Left ventricle myocardium (tissue), 1 donor: Measurements from ENCODE around the gene PDCD4.

DNA sequence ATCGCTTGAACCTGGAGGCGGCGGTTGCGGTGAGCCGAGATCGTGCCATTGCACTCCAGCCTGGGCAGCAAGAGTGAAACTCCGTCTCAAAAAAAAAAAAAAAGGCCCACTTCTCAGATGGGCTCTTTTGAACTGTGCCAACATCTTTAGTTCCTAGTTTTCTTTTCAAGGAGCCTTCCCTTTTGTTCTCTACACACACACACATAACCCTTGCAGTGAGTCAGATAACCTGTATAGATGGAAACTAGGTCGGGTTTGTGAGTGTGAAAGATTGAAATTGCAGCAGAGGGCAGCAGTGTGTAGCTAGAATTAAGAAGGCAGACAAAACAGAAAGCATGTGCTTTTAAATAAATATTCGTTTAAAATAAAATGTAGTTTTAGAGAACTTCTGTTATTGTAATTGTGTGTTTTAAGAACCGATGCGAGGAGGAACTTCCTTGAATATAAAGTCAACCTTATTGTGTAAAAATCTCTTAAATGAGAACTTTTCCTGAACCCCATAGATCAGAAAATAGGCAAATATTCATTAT lies 1.4 kb upstream of the SMNDC1 start:
- PRO-cap = no peak

DNA sequence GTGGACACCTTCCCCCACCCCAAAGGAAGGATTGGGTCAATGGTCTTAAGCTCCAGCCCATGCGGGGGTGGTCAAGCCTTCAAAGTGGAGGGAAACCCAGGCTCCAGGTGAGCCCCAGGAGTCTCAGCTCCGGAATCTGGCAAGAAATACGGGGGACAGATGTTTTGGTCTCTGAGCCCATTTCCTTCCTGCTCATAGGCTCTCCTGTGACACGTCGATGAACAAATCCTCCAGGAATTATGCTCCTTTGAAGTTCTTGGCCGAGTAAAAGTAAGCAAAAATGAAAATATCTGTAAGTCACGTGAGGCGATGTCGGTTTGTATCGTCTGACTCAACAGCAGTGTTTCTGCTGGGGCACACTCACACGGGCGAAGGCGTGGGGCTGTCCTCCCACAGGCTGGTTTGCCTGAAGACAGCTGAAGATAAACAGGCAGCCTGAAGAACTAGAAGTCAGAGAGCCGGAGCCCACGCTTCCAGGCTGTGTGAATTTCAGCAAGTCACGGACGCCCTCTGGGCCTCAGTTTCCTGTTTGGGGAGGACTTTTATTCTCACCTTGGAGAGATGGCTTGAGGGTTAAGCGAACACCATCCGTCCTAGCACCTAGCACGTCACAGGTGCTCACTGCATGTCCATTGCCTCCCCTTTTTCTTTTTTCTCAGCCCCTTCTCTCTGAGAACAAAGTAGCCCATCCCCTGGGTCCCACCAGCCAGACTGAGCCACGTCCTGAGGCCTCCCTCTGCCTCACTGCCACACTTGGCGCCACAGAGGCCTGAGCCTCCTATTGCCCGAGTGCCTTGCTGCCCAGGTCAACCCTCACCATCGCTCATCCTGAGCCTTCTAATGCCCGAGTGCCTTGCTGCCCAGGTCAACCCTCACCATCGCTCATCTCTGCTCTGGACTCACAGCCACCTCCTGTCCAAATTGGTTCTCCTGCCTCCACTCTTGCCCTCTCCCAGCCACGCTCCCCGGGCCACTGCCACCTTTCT lies 52.8 kb upstream of the SMNDC1 start:
- PRO-cap = no peak

GRCh38 chr10:110420759-110421106 lies 77.0 kb upstream of the DUSP5 start:
- PRO-cap = no peak

- PRO-cap = no peak
These were observed 6.5 kb upstream of the DUSP5 start for GRCh38 chr10:110491255-110491597.

GRCh38 chr10:110492611-110492969 lies 5.1 kb upstream of the DUSP5 start:
- PRO-cap = no peak

- PRO-cap = no peak
These were observed 640 bp downstream of the DUSP5 start for GRCh38 chr10:110498048-110499046.

DNA sequence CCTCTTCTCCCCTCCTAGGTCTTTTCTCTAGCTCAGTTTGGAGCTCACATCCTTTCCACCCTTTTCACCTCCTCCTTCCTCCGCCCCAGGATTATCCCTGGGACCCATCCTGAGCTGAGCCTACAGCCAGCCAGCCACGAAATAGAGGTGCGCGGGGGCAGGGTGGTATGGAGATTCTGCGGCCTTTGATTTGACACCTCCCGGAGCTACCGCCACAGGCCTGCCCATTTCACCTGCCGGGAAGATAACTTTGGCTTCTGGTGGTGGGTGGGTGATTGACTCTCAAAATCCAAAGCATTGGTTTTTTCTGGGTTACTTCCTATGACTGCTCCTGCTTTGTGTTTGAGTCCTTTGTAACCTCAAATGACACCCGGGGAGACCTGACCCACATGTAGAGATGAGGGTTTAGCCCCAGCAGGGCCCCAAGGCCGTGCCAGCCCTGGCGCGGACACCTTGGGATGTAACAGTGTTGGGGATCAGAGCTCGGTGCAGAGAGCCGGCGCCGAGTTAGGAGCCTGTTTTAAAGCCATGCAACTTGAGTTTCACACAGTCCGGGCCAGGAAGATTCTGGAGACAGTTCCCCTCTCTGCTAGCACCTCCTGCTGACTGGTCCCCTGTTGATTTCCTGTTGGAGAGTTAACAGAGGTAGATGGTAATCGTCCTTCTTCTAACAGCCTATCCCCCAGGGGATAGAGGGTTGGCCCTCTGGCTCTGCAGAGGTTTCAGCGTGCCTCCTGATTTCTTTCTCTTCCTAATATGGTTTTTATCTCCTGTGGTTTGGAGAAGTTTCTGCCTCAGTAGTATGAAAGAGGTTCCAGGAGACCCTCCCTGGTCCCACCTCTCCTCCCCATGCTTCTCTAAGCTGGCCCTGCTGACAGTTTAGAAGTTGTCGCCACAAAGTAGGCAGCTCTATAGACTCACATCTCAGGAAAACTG lies 1.6 kb downstream of the DUSP5 start:
- PRO-cap = bidirectional peak, plus-strand start at position 547 of the sequence, minus-strand start at position 527 of the sequence; unidirectional peak, minus-strand start at position 611 of the sequence

DNA sequence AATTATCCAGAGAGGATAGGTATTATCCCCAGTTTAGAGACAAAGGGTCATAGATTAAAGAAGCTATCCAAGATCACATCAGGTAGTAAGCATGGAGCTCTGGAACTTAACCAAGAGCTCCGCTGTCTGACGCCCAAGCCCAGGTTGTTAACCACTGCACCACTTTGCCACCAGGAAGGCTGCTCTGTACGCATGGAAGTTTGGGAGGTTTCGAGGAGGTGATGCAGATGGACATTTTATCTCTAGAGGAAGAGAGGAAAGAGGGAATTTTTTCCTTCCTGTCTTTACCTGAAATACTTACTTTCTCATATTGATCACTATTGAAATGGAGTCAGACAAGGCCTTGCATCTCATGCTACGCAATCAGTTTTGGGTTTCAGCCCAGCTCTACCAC lies 7.1 kb downstream of the DUSP5 start:
- PRO-cap = no peak

- PRO-cap = no peak
These were observed 10.6 kb downstream of the DUSP5 start for GRCh38 chr10:110508145-110508941.

DNA sequence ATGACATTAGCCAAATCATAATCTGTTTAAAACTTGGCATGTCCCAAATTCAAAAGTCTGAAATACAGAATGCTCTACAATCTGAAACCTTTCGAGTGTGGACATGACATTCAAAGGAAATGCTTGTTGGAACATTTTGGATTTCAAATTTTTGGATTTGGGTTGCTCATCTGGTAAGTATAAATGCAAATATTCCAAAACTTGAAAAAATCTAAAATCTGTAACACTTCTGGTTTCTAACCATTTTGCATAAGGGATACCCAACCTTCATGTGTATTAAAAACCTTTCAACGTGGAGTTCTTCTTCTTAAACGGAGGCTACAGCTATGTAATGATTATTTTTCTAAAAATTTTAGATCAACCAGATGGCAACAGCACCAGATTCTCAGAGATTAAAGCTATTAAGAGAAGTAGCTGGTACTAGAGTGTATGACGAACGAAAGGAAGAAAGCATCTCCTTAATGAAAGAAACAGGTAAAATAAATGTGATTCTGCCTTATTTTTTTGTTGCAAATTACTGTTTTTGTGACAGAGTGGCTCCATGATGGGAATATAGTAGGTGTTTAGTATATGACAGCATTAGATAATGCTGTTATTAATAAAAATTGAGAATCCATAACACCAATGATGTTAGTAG lies 13.2 kb downstream of the SMC3 start:
- PRO-cap = no peak

GRCh38 chr10:110636605-110637557 lies 7.3 kb upstream of the RBM20 start:
- PRO-cap = bidirectional peak, plus-strand start at chr10:110637071, minus-strand start at chr10:110636987

- PRO-cap = no peak
These were observed 2.3 kb downstream of the RBM20 start for GRCh38 chr10:110646372-110646911.

DNA sequence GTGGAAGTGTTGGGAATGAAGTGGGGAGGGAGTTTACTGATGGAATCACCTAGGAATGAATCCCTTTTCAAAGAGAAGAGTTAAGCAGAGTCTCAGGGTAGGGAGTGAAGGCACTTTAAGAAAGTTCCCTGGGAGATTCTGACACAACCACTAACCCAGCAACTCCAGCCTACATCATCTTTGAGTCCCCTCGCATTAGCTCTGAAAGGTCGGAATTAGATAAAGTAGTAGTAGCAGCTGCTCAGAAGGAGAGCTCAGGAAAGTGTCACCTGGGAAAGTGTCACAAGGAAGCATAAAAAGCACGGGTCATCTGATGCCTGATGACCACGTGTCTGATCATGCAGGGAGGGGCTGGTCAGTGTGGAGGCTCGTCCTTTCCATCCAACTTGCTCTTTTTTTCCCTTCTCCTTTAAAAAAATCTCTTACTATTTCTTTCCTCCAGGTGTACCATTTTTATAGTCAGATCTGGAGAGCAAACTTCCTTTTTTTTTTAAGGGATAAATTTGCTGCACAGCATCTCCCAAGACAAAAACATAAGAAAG lies 47.1 kb upstream of the PDCD4 start:
- PRO-cap = no peak

DNA sequence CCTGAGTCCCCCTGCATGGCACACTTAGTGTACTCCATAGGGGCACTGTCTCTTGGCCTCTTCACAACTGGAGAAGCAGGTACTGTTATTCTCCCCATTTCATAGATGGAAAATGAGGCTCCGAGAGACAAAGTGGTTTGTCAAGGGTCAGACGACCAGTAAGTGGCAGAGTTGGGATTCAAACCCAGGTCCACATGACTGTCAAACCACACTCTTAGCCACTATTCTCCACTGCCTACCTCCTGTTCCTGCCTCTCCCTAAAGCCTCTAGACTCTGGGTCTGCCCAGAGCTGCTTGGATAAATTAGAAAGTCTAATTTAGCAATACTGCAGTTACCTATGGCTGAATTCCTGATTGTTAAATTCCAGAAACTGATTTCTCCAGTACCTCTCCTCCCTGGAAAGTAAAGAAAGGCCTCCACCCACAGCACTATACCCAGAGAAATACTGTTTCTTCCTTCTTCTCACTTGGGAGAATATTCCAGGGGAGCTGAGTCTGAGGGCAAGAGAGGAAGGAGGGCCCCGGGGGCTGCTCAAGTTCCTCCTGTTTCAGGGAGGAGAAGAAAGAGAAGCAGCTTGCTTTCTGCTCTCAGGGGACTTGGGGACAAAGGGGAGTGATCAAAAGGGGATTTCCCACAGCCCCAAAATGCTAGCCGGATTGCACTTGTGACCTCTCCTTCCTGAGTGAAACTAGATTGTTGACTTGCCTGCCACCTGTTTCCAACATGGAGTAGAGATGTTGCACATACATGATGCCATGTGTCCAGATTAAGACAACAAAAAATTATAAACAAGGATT lies 28.9 kb upstream of the PDCD4 start:
- PRO-cap = no peak

GRCh38 chr10:110862302-110862932 lies 9.3 kb upstream of the PDCD4 start:
- PRO-cap = no peak

DNA sequence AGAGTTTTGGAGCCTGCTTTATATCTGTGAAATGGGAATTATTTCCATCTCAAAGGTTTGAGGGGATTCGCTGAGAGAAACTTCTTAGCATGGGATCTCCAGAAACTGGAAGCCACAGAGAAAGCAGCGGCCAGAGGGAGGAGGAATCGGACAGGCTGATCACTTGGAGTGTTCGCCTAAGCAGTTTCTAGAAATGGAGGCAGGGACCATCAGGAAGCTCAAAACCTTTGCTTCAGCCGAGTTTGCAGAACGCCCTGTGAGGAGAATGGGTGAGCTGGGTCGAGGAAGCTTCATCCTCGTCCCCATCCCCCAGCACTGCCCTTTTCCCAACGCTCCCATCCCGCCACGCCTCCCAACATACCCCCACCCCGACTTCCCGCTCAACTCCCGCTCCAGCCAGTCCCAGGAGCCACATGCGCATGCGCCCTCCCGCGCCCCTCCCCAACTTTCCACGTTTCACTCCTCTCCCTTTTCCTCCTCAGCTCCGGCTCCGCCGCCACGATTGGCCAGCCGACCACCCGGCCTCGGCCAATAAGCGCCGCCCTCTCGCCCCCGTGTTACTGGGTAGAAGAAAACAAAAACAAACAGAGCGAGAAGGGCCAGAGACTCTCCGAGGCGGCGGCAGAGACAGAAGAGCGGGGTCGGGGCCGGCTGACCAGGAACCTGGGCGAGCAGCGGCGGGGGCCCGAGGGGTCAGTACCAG lies at the start of gene PDCD4:
PDCD4 (plus strand) TSS at position 602 of the 703 bp plus-strand sequence.
- PRO-cap = bidirectional peak, plus-strand start at position 602 of the sequence, minus-strand start at position 317 of the sequence

DNA sequence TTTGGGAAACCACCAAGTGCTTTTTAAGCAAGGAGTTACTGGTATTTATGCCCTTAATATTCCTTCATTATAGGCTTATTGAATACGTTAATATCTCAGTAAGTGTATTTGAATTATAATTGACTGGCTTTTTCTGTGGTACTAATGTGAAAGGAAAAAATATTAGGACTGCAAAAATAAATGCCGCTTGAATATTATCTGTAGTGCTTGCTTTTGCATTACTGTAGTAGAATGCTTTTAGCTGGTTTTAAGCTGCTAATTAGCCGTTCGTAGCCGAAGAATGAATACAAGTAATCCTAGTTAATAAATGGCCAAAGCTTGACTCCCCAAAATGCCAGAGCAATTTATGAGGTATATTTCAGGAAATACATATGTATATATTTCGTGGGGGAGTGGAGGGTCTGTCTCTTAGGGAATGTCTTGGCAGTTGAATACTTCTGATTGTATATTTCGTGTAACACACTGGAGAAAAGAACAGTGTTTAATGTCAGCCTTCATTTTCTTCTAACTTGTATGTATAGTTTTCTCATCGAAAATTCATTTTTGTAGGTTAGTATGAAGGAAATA lies 1.4 kb downstream of the PDCD4 start:
- PRO-cap = no peak

- PRO-cap = no peak
These were observed 8.6 kb downstream of the BBIP1 start for GRCh38 chr10:110910035-110911173.

- PRO-cap = no peak
These were observed 53.2 kb downstream of the SHOC2 start for GRCh38 chr10:110972616-110972970.

GRCh38 chr10:111297795-111297994 lies 220.9 kb downstream of the ADRA2A start:
- PRO-cap = no peak